CD14-positive monocyte (primary cell): ENCODE data around the gene USP17L17.

DNA sequence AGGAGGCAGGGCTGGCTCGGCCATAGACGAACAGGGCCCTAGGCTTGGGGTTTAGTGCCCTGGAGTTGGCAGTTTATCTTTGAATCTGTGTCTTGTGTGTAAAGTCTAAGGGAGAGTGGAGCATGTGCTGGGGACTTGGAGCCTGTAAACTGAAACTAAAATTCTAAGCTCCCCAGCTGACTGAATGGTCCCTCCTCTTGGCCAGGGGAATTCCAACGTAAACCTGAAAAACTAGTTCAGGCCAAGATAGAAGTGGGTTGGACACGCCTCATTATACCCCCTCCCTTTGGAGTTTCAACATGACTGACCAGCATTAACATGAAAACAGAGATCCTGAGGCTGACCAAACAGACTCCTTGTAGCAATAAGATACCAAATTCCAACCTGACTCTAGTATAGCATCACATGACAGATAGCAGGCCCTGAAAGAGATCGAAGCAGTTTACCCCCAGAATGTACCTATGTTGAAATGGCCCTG lies 46.0 kb upstream of the GPR78 start:
- CAGE, long polyA plus RNA = no peak

DNA sequence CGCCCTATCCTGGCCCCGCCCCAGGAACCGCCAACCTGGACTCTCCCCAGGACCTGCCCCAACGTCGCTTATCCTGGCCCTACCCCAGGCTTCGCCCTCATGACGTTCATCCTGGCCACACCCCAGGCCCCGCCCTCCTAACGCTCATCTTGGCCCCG lies 17.3 kb upstream of the FAM90A26 start:
- CAGE, long polyA plus RNA = no peak

GRCh38 chr4:9243501-9244046 lies at the start of gene USP17L17:
TSS of gene USP17L17 (plus strand) at chr4:9243879.
- CAGE, long polyA plus RNA = no peak

- CAGE, long polyA plus RNA = no peak
Measured at GRCh38 chr4:9703357-9703659, 78.1 kb upstream of the DRD5 start.

- CAGE, long polyA plus RNA = no peak
Measured at GRCh38 chr4:9707197-9707754, 74.2 kb upstream of the DRD5 start.

DNA sequence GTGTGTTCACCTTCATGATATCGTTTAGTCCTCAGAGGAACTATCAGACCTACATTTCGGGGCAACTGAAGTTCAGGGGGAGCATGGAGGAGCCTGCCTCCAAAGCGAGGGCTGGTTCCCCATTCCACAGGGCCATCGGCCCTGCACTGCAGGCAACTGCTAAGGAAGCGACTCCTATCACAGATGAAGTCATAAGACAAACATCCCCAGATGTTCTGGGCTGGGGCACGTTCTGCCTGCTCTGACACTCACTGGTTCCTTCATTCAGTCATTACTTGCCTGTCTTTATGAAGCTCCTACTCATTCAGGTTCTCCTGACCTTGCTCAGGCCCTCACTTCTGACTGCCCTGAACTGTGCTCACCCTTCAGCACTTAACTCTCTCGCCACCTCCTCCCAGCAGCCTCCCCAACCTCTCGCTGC lies 2.5 kb upstream of the SLC2A9 start:
- CAGE, long polyA plus RNA = no peak

GRCh38 chr4:10093361-10093667 lies 23.3 kb downstream of the WDR1 start:
- CAGE, long polyA plus RNA = no peak

DNA sequence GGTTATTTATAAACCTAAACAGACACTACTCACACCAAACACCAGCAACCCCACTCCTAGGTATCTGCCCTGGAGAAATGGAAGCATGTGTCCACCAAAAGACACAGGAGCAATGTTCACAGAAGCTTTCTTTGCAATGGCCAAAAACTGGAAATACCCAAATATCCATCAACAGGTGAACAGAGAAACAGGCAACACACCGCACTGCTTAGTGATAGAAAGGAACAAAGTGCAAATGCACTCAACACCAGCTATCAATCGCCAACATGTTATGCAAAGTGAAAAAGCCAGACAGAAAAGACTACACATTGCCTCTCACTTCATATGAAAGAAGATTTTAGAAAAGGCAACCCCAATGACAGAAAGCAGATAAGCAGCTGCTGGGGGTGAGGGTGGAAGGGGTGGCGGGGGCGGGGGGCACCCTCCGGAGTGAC lies 10.9 kb downstream of the WDR1 start:
- CAGE, long polyA plus RNA = no peak

- CAGE, long polyA plus RNA = no peak
Measured at GRCh38 chr4:10108296-10109163, 8.1 kb downstream of the WDR1 start.

- CAGE, long polyA plus RNA = no peak
Measured at GRCh38 chr4:10120877-10121425, 4.4 kb upstream of the WDR1 start.

GRCh38 chr4:11368285-11368960 lies 60.3 kb downstream of the HS3ST1 start:
- CAGE, long polyA plus RNA = no peak

GRCh38 chr4:11420351-11420976 lies 8.2 kb downstream of the HS3ST1 start:
- CAGE, long polyA plus RNA = no peak

DNA sequence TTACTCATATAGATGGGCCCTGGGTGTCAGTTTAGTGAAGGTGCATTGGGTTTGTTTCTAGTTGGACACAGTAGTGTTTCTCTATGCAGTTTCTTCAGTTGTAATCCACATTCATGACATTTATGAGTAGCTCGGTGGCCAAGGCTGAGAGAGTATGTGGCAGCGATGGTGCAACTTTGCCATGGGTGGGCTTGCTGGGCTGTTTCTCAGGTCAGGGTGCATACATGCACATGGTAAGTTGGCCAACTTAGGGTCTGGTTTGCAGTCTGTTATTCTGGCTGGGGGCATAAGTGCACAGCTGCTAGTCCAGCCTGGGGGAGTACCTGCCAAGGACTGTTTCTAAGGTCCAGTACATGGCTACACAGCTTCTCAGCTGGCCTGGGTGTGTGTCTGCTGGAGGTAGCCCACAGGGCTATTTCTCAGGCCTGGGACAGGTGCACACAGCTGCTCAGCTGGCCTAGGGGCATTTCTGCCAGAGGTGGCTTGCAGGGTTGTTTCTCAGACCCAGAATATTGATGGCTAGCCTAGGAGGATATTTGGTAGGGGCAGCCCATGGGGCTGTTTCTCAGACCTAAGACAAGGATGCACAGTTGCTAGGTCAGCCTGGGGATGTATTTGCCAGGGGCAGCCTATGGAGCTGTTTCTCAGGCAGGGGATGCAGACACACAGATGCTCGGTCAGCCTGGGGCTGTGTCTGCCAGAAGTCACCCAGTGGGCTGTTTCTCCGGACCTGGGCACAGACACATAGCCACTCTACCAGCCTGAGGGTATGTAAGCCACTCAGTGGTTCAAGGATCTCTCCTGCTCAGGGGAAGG lies 29.4 kb downstream of the RAB28 start:
- CAGE, long polyA plus RNA = no peak

- CAGE, long polyA plus RNA = no peak
Measured at GRCh38 chr4:13481515-13481902, 2.6 kb downstream of the RAB28 start.

DNA sequence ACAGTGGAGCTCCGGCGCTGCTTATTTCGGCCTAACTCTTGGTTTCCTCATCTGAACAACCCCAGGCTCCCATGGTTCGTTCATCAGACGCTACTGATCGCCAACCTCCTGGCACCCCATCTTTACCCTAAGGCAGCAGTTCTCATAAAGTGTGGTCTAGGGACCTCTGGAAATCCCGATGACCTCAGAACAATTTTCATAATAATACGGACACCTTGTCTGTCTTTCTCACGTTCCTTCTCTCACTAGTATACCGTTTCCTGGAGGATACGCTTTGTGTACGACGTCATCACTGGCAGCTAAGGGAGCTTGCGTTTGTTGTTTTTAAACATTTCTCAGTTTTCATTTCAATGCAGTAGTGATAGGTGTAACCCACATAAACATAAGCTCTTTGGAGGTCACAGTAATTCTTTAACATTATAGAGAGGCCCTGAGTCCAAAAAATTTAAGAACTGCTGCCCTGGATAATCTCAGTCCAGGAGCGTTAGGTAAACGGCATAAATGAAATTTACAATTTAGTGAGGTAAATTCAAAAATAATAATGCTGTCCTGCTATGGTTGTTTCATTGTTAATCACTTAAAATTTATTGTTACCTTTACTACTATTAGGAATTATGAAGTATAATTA lies 855 bp upstream of the RAB28 start:
- CAGE, long polyA plus RNA = no peak

DNA sequence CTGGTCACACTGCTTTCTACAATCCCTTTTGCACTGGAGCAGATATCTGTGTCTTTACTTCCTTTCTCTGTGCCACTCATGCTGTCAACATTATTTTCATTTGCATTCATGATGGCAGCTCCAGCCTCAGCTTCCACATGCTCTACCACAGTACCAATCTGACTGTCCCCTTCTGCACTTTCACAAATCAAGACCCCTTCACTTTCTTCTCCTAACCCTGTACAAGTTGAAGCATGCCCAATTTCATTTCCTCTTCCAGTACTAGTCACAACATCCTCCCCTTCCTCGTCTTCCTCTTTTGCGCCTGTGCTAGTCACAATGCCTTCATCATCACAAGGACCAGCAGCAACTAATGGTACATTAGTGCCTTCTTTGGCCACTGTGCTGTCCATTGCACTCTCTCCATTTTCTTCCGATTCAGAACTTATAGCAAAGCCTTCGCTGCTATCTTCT lies 26.5 kb downstream of the BOD1L1 start:
- CAGE, long polyA plus RNA = no peak

GRCh38 chr4:13601474-13602486 lies 25.7 kb downstream of the BOD1L1 start:
- CAGE, long polyA plus RNA = no peak

- CAGE, long polyA plus RNA = no peak
Measured at GRCh38 chr4:13603681-13604629, 23.6 kb downstream of the BOD1L1 start.

- CAGE, long polyA plus RNA = no peak
Measured at GRCh38 chr4:13654005-13654516, 26.5 kb upstream of the BOD1L1 start.

DNA sequence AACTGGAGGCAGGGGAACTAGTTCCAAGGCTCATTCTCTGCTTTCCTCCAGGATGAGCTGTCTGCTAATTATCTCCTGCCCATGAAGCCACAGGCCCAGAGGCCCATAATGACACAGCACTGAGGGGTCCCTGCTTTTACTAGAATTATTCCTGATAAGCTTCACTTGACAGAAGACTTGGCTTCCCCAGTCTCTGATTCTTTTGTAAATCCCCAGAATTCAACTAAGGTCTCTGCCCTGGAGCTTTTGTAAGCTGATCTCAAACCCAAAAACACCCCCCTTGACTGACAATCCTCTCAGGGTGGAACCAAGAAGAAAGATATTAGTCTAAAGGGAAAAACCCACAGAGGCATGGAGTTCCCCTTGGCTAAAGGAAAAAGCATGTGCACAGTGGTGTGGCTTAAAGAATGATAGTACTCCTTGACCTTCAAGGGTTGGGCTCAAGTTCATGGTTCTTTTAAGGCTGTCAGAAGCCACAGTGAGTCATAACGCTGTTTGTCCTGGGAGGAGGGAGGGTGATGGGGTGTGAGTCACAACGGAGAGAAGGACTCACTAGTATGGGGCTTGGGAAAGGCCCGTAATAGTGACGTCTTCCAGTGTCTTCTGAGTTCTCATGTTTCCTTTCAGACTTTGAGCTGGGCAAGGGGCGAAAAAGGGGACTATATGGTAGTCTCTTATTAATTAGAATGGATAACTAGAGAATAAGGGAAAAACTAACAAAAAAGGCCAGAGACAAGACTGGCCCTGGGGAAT lies 146.0 kb upstream of the CPEB2 start:
- CAGE, long polyA plus RNA = no peak